ENCODE data around the gene SLTM.

GRCh38 chr15:58933261-58934480, at the start of gene SLTM:
SLTM (minus strand) TSS chr15:58933679.
- RRBS, result 2% methylated on average over 47 of the region's 108 CpGs

GRCh38 chr15:58988543-58988926, 1.1 kb downstream of the RNF111 start:
- RRBS, result no CpG with 5 or more reads among the region's 4 CpGs

GRCh38 chr15:59166379-59167281, 40.0 kb upstream of the LDHAL6B start:
- RRBS, result no CpG with 5 or more reads among the region's 12 CpGs

DNA sequence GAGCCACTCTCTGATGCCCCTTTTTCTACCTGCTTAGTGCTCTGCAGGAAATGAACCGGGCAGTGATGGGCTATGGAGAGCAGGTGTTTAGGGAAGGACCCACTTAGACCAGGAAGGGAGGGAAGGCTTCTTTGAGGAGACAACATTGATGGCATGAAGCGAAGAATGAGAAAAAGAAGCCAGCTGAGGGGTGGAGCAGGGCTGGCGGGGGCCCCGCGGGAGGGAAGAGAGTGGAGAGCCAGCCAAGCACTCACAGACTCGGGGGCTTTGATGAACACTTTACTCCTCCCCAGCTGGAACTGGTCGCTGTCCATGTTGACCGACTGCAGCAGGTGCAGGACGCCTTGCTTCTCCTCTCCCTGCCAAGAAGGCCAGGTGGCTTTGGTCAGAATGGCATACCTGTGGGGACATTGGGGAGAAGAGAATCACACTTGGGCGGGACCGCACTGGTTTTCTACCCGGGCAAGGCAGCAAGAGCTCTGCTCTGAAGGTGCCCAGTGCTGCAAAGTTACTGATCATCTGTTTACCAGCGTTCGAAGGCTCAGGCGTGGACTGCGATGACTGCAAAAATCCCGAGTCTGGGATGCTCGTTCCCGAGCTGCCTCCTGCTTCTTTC, 28.4 kb upstream of the LDHAL6B start:
- RRBS, result no CpG with 5 or more reads among the region's 19 CpGs

DNA sequence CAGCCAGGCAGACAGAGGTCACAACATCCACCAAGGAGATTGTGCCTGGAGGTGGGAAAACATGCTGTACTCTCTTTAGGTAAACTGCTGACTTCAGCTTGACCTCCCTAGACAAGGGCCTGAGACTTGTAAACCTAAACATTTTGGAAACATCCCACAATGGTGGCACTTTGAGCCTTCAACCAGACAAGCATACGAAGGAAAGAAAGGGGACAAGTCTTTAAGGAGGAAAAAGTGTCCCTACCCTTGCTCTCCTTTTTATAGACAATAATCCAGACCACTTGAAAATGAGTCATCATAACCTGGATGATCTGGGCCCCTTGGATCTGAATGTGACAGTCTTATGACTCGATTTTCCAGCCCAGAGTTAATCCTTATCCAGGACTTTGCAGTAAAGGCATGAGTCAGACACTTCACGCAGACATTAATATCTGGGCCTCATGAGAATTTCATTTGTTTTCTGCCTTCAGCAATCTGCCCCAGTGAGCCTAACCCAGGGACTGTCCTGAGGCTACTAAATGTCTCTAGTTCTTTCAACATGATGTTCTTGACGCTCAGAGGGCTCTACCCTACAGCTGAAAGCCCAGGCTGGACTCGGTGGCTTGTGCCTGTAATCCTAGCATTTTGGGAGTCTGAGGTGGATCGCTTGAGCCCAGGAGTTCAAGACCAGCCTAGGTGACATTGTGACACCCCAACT, 6.6 kb upstream of the LDHAL6B start:
- RRBS, result no CpG with 5 or more reads among the region's 6 CpGs

- RRBS, result no CpG with 5 or more reads among the region's 6 CpGs
Observed at GRCh38 chr15:59273185-59273786, 66.6 kb downstream of the LDHAL6B start.

DNA sequence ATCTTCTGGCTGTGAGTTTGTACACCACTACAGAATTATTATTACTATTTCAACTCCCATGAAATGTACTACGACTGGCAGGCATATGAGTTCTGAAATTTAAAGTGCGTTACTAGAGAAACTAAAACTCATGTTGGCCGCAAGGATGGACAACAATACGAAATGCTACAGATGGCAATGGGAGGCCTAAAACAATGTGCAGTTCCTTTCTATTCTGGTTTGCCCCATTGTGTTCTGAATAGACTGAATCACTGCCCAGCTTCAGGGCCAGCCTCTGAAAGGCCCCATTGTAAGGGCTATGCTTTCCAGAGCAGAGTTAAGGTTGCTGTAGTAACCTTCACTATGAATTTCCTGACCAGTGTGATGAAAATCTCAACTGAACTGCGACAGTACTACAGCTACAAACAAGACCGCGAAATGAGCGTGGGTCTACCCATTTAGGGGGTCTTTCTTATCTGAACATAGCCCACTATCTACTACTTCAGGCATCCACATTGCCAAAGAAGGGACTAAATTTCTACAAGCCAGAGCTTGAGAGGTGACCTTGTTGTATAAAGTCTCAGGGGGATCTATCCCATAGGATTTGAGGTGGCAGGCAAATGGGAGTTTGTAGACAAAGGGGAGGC, 80.2 kb downstream of the MYO1E start:
- RRBS, result no CpG with 5 or more reads among the region's 8 CpGs

GRCh38 chr15:59295350-59295844, 77.3 kb downstream of the MYO1E start:
- RRBS, result no CpG with 5 or more reads among the region's 12 CpGs

- RRBS, result no CpG with 5 or more reads among the region's 9 CpGs
Observed at GRCh38 chr15:59329325-59330105, 43.2 kb downstream of the MYO1E start.

DNA sequence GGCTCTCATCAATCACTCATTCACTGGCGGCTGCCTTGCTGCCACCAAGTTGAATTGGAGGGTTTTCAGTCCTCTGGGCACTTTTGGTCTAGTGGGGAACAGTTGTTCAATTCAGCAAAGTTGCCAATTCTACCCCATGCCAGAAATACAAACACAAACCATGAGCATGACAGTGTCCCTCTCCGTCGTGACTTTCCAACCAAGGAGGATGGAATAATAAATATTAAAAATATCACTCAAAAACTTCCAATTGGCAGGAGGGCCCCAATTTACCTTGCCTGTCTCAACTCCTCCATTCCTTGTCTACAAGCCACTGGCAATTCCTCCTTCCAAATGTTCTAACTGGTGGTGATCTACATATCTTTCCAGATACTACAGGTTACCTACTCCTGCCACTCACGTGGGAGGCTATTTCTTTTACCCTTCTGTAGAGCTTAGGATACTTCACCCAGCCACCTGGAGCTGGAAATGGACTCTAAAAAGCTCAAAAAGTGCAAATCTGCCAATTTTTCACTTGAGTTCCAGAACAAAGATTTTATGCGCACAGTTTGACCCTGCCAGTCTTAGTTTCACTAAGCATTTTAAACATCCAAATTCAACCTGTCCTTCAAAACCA, 17.5 kb downstream of the MYO1E start:
- RRBS, result no CpG with 5 or more reads among the region's 5 CpGs

- RRBS, result no CpG with 5 or more reads among the region's 2 CpGs
Observed at GRCh38 chr15:59374122-59374383, 1.4 kb upstream of the MYO1E start.

DNA sequence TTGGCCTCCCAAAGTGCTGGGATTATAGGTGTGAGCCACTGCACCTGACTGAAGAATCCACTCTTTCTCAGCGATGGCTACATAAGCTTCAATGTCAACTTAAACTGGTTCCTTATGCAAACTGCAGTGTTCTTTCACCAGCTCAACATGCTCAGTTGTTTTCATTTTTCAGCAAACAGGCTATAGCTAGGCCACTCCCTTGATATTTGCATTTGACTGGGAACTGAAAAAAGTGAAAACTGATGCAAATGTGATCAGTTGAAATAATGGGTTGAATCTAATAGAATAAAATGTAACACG, 74.2 kb upstream of the GCNT3 start:
- RRBS, result no CpG with 5 or more reads among the region's 2 CpGs

- RRBS, result no CpG with 5 or more reads among the region's 6 CpGs
Observed at GRCh38 chr15:59617945-59618750, 6.6 kb downstream of the GCNT3 start.

- RRBS, result no CpG with 5 or more reads among the region's 15 CpGs
Observed at GRCh38 chr15:59739530-59740286, 50.6 kb upstream of the BNIP2 start.

- RRBS, result 6% methylated on average over 10 of the region's 50 CpGs
Observed at GRCh38 chr15:60005915-60007001, 2.1 kb downstream of the FOXB1 start.

DNA sequence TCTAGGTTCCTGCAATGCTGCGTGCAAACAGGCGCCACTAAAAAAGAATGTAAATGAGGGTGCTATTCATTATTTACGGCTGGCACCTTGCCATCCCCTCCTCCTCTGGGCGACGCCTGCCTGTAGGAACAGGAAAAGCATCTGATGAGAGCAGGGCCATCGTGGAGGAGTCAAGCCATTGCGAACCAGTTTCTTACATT, 98.1 kb downstream of the ANXA2 start:
- RRBS, result no CpG with 5 or more reads among the region's 7 CpGs

DNA sequence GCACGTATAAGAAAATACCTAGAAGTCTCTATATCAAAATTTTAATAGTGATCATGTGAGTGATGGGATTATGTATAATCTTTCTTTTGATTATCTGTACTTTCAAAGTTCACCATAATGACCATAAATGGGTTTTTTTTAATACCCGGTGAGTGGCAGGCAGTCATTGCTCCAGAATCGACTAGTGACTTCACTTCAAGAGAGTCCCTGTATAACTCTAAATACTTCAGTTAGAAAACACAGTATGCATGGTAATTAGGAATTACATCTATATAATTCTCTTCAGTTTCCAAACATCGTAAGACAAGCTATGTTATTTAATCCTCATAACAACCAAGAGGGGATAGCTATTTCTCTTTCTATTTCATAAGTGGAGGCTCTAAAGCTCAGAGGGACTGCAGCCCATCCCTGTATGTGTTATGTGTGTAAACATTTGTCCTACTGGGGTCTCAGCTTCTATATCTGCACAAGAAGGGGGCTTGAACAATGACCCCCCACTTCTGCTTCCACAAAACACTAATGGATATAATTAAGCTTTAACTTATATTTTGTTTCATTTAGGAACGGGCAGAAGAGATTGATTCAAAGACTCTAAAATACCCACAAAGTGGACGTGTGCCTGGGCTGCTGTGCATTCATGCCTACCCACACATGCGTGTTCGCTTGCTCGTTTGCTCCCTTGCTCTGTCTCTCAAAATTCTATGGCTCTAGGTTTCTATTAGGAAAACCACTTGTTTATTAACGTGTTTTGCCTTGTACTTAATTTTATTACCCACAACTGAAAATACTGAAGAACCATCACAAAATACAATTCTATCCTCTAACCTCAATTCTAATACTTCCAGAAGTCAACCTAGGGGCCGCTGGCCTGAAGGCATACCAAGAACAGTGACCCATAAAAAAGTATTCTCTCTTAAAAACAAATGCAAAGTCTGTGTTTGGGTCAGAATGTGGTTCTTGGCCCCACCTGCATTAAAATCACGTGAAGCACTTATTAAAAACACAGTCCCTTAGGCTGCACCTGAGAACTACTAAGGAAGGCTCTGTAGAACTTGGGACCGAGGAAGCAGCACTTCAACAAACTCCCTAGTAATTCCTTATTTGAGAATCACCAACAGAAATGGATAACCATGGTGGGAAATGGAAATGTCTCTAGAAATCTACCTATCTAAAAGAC, 28.8 kb downstream of the ANXA2 start:
- RRBS, result no CpG with 5 or more reads among the region's 13 CpGs

GRCh38 chr15:60382872-60383510, 14.8 kb downstream of the ANXA2 start:
- RRBS, result no CpG with 5 or more reads among the region's 6 CpGs

GRCh38 chr15:60386896-60387468, 10.8 kb downstream of the ANXA2 start:
- RRBS, result no CpG with 5 or more reads among the region's 6 CpGs

GRCh38 chr15:60388330-60388883, 9.4 kb downstream of the ANXA2 start:
- RRBS, result no CpG with 5 or more reads among the region's 3 CpGs

Measured in GM19239 (cell line).